ENCODE results near the genes DHRS7B and NATD1.

DNA sequence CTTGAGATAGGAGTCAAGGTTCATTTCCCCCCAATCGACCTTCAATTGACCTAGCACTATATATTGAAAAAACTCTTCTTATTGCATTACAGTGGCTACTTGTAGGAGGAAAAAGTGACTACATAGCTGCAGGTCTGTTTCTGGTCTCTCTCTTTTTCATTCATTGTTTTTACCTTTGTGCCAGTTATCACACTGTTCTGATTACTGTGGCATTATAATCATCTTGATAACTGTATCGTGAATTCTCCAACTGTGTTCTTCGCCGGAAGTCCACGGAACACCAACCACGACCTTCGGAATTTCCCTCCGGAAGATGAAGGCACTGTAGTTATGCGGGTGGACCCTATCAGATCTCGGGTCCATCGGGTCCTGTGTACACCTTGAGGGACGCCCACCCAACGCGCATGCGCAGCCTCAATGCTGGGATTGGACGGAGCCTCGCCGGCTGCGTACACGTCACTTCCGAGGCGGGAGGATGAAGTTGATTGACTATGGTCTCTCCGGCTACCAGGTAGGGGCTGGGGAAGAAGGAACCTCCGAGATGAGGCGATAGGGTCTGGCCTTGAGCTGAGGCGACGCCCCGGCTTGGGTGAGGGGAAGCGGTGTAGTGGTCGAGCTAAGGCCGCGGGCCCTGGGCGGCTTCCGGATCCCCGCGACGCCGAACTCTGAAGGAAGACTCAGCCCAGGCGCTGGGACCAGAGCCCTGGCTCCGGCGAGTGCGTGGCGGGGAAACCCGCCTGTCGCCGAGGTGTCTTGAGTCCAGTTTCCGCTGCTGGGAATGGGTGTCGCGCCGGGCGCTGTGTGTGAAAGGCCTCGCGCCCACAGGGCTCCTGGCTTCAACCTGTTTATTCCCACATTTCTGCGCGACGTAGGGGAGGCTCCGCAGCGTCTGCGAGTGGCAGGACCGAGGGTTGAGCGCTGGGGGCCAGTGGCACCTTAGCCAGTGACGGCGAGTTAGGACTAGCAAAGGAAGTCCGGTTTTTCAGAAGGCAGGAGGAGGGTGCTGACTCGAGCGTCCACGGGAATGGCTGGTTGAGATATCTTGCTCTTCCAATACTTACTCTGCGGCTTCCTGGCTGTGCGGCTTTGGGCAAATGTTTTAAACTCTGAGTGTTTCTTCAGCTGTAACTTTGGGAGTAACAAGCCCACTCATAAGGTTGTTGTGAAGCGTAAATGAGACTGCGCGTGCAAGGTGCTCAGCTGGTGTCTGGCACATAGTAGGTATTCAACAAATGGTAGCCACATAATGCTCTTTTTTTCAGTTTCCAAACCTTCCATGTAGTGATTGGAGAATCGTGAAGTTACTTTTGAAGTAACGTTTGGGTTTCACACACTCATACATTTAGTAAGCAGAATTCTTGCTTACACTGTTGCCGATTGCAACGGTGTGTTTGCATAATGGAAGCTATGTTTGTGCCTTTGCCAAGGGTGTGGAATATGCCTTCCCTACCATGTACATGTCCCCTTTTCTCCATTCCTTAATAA lies at the start of gene DHRS7B:
Gene DHRS7B (plus strand): TSS at position 484 of the 1,485 bp plus-strand sequence.
- PRO-cap = bidirectional peak, plus-strand start at position 514 of the sequence, minus-strand start at position 400 of the sequence; bidirectional peak, plus-strand start at position 985 of the sequence, minus-strand start at position 938 of the sequence; unidirectional peak, minus-strand start at position 1,026 of the sequence
- RAMPAGE, long total RNA, 4 experiments = start-site peak on the plus strand in 4 of 4 experiments, centred at positions 466 to 486 of the sequence, 61 to 144 reads per replicate; start-site peak on the minus strand in 1 of 4 experiments, centred at position 933 of the sequence, 5 reads per replicate

DNA sequence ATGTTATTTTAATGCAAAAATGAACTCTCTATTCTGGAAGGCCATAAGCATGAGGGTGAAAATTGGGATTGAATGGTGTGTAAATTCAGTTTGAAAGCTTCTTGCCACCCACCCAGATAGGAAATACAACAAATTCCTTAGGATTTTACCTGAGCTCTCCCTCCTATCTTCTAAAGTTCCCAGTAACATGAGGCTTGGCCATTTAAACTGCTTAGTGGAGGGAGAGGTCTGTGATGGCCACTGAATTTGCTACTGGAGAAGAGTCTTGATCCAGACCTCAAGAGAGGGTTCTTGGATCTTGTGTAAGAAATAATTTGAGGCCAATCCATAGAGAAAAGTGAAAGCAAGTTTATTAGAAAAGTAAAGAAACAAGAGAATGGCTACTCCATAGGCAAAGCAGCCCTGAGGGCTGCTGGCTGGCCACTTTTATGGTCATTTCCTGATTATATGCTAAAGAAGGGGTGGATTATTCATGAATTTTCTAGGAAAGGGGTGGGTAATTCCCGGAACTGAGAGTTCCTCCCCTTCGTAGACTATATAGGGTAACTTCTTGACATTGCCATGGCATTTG lies 4.2 kb downstream of the DHRS7B start:
- PRO-cap = no peak
- RAMPAGE, long total RNA, 4 experiments = no peak in any of the 4 experiments

GRCh38 chr17:21252574-21253668 lies at the start of gene NATD1:
Gene NATD1 (minus strand): TSS chr17:21253410.
- PRO-cap = bidirectional peak, plus-strand start at chr17:21253524, minus-strand start at chr17:21253410
- RAMPAGE, long total RNA, 4 experiments = no peak in any of the 4 experiments

DNA sequence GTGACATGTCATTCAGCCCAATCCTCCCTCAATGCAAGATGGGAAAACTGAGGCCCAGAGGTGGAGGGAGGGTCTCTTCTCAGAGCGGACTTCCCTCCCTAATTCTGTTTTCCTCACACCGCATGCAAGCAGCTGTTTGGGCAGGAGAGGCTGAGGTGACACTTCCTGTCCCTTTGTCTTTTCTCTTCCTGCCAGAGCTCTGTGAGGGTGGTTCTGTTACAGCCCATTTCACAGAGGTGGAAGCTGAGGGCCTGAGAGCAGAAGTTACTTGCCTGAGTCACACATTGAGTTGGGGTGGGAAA lies 14.9 kb upstream of the NATD1 start:
- PRO-cap = no peak
- RAMPAGE, long total RNA, 4 experiments = no peak in any of the 4 experiments

DNA sequence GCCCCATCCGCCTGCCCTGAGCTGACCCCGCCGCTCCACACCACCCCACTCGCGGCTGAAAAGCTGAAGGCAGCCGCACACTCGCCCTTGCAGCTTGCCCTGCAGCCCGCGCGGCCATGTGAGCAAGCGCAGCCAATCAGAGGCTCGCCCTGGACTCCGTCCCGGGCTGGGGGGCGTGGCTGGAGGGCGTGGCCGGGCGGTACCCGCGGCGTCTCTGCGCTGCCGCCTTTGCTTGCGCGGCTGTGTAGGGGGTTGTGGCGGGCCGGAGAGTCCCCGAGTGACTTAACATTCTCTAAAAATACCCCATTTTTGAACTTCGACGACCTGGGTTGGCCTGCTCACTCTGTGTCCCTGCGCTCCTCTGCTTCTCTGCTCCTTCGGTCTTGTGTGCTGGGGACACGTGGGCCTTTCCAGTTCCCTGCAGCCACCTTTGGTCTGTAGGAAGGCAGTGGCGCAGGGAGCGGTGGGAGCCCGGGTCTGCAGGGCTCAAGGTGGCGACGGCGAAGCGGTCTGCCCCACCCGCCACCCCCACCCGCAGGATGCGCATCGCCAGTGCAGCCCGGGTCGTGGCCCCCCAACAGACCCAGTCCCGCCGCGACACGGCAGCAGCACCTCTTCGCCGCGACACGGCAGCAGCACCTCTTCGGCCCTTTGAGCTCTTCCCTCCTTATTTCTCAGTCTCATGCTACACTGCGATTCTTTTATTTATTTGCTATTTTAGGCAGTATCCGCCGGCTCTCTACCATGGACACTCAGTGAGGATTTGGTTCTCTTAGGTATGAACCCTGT lies 8.6 kb upstream of the MAP2K3 start:
- PRO-cap = bidirectional peak, plus-strand start at position 231 of the sequence, minus-strand start at position 118 of the sequence
- RAMPAGE, long total RNA, 4 experiments = no peak in any of the 4 experiments

DNA sequence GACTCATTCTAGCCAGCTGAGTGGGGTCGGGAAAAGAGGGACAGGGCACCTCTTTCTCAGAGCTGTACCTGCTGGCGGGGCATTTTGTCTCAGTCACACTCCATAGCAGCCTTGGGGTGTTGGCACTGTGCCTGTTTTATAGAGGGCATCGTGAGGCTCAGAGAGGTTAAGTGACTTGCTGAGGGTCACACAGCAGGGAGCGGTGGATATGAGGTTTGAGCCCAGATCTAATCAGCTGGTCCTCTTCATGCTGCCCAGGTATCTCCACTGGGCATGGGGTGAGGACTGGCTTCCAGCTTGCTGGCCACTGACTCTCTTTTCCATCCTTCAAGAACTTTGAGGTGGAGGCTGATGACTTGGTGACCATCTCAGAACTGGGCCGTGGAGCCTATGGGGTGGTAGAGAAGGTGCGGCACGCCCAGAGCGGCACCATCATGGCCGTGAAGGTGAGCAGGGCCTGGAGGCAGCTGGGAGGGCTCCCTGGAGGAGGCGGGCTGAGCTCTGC lies 15.8 kb downstream of the MAP2K3 start:
- PRO-cap = no peak
- RAMPAGE, long total RNA, 4 experiments = no peak in any of the 4 experiments

DNA sequence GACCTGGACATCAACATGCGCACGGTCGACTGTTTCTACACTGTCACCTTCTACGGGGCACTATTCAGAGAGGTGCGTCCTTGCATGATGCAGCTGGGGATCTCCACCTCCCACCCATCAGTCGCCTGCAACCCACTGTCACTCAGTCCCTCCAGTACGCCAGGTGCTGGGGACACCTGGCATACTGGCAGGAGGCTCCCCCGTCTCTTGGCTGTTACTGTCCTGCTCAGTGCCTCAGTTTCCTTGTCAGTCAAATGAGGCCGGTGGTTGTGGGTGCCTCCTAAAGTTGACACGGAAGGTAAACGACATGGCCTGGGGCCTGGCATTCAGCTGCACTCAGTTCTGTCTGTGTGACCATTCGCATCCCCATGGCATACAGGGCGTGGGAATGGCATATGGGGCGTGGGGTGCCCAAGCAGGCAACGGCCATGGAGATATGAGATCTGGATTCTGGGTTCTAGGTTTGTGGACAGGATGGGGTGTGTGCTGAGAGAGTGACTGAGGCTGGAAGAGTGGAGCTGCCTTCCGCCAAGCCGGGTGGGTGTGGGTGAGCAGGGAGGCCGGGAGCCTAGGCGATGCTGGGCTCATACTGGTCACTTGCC lies 16.5 kb downstream of the MAP2K3 start:
- PRO-cap = no peak
- RAMPAGE, long total RNA, 4 experiments = no peak in any of the 4 experiments

DNA sequence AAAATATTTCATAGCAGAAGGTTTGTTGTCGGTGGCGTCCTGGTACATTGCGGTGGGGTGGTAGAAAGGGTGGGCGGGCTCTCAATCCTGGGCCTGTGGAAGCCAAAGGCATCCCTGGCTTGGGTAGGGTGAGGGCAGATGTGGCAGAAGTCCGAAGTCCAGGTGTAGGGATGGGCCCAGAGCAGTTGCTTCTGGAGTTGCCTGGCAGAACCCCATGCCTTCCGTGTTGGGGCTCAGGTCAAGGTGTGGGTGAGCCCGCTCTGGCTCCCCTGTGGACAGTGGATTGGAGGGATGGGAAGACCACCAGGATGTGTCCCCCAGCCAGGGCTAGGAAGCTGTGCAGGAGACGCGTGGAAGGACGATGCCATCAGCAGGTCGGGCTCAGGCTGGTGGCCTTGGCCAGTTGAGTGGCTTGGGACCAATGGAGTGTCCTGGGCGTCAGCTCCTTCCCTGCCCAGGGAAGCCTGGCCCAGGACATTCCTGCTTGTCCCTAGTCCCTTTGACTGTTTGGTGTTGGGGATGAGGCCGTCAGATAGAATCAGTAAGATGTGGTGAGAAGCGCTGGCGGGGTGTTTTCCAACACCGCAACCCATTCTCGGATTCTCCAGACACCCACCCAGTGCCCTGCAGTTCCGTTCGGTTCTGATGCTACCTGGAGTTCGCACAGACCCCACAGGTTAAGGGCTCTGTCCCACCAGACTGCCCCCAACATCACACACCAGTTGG lies 21.1 kb downstream of the MAP2K3 start:
- PRO-cap = no peak
- RAMPAGE, long total RNA, 4 experiments = no peak in any of the 4 experiments

DNA sequence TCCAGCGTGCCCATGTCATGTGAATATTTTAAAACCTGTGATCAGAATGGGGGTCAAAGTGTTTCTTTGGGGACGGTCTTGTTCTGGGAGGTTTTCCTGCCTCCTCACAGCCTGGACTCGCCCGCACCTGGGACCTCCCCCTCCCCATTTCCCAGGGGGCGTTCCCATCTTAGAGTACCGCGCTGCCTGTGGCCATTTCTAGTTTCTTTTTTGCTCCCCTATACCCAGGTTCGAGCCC lies 1.5 kb downstream of the KCNJ12 start:
- PRO-cap = no peak
- RAMPAGE, long total RNA, 4 experiments = no peak in any of the 4 experiments

DNA sequence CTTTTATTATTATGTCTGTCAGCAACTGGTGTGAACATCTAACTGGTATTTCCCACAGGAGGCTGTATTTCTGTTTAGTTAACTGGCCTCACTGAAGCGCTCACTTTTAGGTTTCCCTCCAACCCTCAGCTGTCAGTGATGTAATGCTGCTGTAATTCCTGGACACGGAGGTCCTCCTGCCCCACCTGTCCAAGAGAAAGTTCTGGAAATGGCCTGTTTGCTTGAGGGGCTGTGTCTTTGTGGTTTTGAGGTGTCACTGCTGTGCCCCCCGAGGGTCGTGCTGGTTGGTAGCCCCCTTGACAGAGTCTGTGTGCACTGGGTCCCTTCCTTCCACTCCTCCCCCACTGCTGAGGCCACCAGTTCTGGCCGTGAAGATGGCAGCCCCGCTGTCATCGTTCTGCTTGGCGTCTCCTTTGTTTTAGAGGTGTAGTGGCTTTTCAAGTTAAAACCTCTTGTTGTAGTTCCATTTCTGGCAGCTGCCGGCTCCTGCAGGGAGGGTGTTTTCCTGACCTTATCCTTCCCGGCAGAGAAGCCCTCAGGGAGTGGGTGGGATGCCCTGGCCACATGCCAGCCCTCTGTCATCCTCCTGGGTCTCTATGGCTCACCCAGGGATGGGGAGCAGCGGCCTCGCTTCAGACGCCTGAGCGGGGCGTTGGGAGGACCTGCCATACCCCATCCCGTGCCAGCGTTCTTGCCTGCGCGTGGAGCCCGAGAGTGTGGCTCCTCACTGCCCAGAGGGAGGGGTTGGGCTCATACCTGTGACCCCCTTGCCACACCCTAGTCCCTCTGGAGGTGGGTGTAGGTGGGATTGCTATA lies 11.7 kb downstream of the KCNJ12 start:
- PRO-cap = no peak
- RAMPAGE, long total RNA, 4 experiments = no peak in any of the 4 experiments

DNA sequence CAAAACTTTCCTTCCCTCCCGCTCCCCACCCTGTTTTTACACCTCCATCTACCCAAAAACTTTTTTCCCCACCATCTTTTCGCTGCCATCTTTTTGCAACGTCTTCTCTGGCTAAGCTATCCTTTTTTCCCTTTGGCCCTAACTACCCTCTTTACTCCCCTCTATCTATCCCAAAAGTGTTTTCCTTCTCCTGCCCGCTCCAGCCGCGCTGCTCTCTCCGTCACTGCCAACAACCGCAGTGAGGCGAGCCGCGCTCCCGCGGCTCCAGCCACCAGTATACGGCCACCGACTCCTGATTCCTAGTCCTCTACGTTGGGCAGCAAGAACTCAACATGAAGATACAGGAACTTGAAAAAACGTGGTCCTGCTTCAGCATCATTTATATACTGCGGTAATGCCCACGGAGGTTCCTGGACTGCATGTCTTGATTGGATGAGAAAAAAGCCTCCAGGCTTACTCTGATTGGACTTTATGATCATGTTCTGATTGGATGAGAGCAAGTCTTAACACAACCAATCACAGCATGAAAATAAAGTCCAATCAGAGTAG lies 80.0 kb upstream of the KCNJ18 start:
- PRO-cap = no peak
- RAMPAGE, long total RNA, 4 experiments = no peak in any of the 4 experiments

GRCh38 chr17:21771137-21771337 lies 78.7 kb downstream of the KCNJ18 start:
- PRO-cap = no peak
- RAMPAGE, long total RNA, 4 experiments = no peak in any of the 4 experiments

DNA sequence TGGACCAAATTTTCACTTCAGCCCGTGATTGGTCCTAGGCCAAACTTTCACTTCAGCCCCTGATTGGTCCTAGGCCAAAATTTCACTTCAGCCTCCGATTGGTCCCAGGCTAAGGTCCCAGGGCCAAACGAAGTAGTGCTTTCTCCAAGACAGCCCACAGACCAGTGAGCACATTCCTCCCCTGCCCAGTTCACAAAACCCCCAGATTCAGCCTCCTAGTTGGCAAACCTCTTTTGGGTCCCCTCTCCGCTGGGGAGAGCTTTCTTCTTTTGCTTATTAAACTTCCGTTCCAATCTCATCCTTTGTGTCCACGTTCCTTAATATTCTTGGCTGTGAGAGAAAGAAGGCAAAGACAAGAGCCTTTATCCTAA lies 631.0 kb downstream of the KCNJ18 start:
- PRO-cap = no peak
- RAMPAGE, long total RNA, 4 experiments = no peak in any of the 4 experiments

DNA sequence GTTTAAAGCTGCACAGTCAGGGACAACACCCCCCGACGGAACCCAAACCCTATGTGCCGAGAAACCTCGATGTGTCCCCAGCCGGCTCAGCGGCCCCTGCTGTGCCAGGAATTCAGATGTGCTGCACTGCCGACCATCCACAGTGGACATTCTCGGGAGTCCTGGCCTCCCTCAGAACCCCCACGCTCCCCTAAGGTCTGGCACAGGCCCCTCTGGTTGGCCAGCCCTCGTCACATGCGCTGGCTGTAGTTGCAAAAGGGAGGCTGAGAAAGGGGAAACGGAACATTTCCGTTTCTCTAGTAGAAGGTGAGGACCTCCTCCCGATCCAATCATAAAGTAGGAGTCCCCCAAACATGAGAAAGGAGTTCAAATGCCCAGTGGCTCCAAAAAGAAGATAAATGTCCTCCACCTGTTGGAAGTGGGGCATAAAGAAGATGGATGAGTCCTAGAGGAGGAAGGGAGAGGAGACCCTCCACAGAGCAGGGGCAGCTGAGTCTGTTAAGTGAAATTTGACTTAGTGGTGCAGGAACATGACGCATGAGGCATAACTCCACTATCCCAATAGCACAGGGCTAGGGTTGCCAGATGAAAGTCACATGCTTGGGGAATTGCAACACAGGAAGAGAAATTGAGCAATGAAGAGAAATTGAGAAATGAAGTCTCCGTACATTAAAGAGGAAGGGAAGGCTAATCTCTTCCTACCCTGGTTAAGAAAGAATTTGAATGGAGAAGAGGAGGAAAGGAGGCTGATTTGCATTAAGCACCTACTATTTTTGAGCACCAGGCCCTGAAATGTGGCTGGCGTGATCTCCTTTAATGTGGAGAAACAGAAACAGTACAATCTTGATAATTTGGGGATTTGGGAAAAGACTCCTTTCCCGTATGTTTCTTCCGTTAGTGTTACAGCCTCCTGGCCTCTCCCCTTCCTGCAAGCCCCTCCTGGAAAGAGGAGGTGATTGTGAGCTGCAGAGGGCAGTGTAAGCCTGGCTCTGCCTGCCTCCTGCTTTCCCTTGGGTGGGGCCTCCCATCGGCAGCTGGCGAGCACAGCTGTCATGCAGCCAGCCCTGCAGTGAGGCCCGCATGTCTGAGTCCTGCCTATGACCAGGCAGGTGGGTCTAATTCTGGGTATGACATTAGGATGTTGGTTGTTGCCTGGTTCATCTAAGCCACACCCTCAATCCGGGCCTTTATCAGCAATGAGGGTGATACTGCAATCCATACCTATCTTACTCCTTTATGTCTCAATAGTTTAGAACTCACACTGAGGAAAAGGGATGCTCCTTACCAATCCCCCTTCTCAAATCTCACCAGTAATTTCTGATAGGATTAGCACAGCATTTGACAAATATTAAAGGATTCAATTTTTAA lies 49.0 kb upstream of the WSB1 start:
- PRO-cap = bidirectional peak, plus-strand start at position 296 of the sequence, minus-strand start at position 192 of the sequence; bidirectional peak, plus-strand start at position 722 of the sequence, minus-strand start at position 500 of the sequence
- RAMPAGE, long total RNA, 4 experiments = no peak in any of the 4 experiments

DNA sequence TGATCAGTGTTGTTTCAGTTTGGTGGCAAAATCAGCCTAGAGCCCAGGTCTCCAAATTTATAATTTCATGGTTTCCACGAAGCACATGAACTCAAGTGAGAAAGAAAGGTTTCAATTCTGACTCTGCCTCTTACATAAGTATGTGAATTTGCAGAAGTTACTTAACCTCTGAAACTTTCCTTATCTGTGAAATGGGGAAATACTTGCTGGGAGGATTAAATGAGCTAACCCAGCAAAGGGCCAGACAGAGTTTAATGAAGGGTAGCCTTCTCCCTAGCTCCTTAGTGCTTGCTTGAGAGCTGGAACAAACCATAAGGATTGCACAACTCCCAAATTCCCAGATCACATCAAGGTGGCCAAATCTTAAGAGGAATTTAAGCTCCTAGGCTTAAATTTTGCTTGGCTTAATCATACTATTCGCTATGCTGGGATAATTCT lies 11.9 kb upstream of the WSB1 start:
- PRO-cap = unidirectional peak, plus-strand start at position 247 of the sequence
- RAMPAGE, long total RNA, 4 experiments = no peak in any of the 4 experiments

- PRO-cap = no peak
- RAMPAGE, long total RNA, 4 experiments = no peak in any of the 4 experiments
These were observed 55.7 kb downstream of the WSB1 start for GRCh38 chr17:27349365-27350348.

- PRO-cap = no peak
- RAMPAGE, long total RNA, 4 experiments = no peak in any of the 4 experiments
These were observed 10.3 kb downstream of the KSR1 start for GRCh38 chr17:27466345-27467187.

DNA sequence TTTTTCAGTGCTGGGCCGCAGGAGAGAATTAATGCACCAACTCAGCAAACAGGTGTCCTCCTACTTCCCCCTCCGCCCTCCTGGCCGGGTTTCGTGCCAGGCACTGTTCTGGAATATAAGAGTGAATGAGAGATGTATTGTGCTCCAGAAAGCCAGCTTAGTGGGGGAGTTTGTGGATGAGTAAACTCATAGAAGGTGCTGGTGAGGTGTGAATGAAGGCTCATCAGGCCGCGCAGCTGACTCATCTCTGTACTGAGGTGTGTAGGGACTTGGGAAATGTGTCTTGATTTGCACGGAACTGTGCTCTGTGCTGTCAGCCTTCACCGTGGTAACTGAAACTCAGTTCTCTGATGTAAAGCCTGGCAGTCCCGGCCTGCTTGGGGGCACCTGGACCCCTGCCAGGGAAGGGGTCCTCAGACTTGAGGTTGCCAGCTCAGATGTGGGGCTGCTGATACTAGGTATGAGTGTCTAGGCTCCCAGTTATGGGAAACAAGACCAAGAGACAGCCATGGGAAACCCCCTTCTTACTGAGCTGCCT lies 15.4 kb downstream of the KSR1 start:
- PRO-cap = bidirectional peak, plus-strand start at position 286 of the sequence, minus-strand start at position 108 of the sequence
- RAMPAGE, long total RNA, 4 experiments = no peak in any of the 4 experiments

GRCh38 chr17:27582463-27583103 lies 48.4 kb upstream of the LGALS9 start:
- PRO-cap = no peak
- RAMPAGE, long total RNA, 4 experiments = no peak in any of the 4 experiments

- PRO-cap = no peak
- RAMPAGE, long total RNA, 4 experiments = no peak in any of the 4 experiments
These were observed 26.0 kb upstream of the LYRM9 start for GRCh38 chr17:27919164-27919500.